HT-29 (cell line): ENCODE results near the gene SERPINA1.

DNA sequence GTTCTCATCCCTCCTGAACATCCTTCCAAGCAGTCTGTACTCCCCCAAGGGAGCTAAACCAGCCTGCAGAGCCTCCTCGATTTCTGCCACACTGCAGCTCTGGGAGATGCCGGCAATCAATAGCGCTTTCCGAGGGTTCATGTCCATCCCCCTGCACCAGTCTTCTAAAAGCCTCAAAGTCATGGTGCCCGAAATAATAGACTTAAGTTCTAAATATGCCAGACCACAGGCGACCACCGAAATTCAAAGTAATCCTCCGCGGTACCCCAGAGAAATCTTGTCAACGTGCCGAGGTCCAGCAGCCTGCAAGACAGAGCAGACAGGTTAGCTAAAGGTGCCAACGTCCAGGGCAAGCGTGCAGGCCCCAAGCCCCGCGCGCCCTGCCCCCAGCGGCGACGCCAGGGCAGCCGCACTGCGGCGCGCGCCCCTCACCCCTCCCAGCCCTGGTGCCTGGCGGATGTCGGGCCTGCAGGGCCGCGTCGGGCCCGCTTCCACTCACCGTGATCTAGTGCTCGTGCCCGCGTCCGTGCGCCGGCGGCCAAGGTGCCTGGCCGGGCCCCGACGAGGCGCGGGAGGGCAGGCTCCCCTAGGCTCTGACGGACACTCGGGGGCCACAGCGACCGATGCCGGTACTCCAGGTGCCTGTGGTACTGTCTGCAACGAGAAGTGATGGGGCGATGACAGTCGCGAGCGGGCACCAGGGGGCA lies 484 bp downstream of the MOAP1 start:
- RAMPAGE, long total RNA: no peak

GRCh38 chr14:93207885-93208498 lies 936 bp downstream of the UBR7 start:
- RAMPAGE, long total RNA: no peak

DNA sequence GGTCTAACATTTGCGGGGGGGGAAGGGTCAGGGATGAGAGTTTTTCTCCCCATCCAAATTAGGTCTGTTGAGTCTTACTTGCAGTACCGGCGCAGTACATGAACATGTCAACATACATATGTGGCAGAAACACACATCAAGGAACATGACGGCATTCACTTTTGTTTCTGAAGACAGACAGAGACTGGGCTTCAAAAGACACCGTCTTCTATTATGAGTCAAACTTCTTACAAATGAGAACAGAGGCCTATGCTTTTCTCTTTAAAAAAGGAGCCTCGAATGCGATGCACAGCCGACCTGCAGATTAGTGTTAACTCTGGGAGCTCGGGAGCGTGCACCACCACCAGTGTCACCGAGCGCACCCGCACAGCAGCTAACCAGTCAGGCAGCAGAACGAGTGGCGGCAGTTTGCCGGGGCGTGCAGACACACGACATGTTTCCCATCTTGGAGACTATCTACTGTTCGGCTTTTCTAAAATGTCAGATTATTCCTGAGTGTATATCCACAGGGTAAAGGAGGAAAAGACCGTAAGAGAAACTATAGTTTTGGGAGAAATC lies 32.9 kb downstream of the UBR7 start:
- RAMPAGE, long total RNA: no peak

DNA sequence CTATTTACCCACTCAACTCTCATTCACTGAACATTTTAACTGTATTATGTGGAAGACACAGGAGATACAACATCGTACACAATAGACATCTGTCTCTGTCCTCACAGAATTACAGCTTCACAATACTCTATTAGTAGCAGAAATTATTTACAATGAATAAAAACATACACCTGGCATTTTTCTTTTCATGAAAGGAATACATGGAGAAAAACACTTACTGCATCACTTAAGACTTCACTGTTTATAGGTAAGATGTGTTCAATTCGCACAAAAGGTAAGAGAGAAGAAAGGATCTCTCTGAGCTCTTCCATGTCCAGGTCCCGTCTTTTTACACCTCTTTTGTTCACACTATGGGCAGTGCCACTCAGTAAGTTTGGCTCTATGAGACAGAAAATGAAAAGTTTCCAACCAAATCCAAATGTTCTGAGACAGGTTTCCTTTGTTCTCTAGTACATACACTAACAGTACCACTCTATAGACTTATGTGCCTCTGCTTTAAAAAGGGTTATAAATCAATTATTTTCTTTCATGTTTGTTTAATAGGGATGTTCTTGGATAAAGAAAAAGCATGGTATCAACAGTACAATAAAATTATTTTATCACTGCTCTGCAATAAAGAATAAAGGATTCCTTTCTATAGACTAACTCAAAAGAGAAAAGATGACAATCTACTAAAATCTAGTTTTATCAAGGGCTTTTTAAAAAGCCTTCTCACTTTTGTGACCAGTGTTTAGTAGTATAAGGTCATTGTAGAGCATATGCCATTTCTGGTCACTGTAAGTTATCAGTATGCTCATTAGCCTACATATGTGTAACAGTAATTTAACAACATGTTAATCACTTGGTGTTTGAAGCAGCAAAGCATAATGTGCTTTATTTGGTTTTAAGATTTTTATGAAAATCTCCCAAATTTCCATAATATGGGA lies 50.2 kb downstream of the UBR7 start:
- RAMPAGE, long total RNA: no peak

GRCh38 chr14:93293794-93294177 lies 39.0 kb downstream of the BTBD7 start:
- RAMPAGE, long total RNA: no peak

DNA sequence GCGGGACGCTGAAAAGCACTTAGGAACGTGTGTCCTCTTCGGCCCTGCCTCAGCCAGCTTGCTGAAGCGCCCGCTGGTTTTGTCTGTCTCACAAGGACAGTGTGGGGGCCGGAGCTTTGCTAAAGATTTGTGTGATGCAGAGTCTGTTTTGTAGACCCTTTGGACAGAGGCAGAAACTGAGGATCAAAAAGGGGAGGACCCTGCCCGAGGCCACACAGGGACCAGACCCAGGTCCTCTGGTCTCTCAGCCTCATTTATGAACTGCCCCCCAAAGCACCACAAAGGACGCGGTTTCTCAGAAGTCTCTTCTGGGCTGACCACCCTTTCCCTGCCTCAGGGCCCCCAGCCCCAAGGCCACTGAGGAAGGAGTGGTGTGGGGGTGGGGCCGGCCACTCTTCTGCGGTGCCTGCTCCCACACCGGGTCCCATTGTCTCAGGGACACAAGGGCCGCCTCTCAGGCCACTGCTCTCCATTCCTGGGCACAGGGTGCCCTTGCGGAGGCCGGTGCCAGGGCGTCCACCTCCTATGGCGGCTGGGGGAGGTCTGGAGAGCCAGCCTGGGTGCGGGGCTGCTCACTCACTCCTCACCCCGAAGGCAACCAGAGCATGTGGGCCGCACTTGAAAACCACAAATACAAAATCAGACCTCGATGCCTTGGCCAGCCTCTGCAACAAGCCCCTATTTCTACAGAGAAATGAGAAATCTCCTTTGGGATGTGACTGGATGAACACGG lies 44.2 kb downstream of the PRIMA1 start:
- RAMPAGE, long total RNA: no peak

DNA sequence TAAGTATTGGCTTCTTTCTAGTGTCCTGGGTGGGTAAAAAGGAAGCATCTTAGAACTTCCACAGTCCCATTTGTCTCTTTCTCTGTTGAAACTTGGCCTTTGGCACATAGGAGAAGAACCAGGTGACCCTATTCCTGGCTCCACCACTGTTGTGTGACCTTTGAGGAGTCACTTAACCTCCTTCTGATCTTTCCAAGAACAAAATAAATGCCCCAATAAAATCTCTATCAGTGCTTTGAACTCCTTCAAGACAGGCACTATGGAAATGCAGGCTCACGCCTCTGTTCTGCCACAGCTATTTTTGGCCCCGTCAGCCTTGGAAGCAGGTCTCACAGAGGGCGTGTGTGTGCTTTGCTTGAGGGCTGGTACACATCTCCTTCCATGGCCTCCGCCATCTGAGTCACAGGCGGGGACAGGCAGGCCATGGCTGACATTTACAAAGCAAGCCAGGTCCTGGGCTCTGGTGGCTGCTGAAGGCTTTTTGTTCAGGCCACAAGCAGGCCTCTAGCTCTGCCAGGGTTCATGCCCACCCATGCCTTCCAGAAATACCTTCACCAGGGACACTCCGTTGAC lies 16.1 kb downstream of the PRIMA1 start:
- RAMPAGE, long total RNA: no peak

GRCh38 chr14:93969490-93969791 lies 6.9 kb downstream of the ASB2 start:
- RAMPAGE, long total RNA: no peak

- RAMPAGE, long total RNA: no peak
These were observed 20.6 kb downstream of the OTUB2 start for GRCh38 chr14:94046680-94047161.

DNA sequence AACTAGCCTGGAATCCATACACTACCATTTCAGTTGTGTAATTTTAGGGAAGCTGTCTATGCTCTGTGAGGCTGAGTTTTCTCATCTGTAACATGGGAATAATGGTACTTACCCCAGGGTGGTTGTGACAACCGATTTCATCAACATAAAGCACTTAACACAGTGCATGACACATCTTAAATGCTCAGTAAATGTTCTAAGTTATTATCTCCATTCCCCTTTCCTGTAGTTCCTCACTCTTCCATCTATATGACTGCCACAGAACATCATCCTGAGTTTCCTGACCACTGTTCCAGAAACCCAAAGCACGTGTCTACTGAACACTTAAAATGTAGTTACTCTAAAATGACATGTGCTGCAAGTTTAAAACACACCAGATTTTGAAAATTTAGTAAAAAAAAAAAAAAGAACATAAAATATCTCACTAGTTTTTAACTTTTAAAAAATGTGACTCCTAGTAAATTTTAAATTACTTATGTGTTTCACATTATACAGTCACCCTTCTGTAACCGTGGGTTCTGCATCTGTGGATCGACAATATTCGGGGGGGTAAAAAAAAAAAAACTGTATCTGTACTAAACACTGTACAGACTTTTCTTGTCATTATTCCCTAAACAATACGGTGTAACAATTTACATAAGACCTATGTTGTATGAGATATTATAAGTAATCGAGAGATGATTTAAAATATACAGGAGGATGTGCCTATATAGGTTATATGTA lies 3.4 kb downstream of the DDX24 start:
- RAMPAGE, long total RNA: no peak

GRCh38 chr14:94099051-94099771 lies 18.1 kb downstream of the IFI27L1 start:
- RAMPAGE, long total RNA: no peak

GRCh38 chr14:94111452-94112159 lies 17.8 kb downstream of the IFI27L2 start:
- RAMPAGE, long total RNA: no peak

DNA sequence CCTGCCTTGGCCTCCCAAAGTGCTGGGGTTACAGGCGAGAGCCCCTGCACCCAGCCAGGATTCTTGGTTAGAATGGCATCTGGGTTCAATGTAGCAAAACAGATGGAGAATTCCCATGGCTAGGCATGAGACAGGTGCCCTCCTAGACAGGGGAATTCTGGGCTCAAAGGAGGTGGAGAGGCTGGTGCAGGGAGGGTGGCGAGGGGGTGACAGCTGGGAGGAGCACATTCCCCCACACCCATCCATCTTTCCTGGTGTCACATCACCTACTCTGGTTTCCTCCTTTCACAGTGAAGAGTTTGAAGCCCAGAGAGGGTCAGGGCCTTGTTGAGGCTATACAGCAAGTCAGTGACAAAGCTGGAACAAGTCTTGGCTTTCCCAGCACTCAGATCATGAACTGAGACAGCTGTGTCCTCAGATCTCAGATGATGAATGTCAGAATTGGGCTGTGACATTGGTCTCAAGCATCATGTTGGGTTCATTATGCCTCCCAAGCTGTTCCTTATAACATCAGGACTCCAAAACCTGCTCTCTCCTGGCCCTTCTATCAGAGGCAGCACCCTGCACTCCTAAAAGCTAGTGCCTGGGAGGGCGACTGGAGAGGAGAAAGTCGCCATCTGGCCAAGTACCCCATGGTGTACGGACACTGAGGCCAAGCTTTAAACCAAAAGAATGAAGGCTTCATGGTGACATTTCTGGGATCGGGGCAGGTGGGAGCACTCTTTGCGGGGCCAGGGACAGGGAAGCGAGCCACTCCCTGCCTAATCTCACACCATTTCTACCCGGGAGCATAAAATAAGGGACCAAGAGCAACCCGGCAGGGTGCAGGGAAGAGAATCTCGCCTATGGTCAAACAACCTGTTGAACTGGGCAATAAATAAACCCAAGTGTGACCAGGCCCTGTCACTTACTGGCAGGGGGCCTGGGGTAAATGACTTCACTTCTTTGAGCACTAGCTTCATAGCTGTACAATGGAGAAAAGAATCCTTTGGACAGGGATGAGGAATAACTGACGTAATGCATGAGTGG lies 2.5 kb downstream of the SERPINA1 start:
- RAMPAGE, long total RNA: no peak

GRCh38 chr14:94386600-94387012 lies 1.8 kb downstream of the SERPINA1 start:
- RAMPAGE, long total RNA: no peak

GRCh38 chr14:94387886-94389323 lies at the start of gene SERPINA1:
Gene SERPINA1, minus strand, starts transcription at chr14:94388602.
- RAMPAGE, long total RNA: start-site peak on the minus strand at chr14:94388598-94388775, 857 and 1,420 reads in 2 replicates

GRCh38 chr14:94392055-94393137 lies 4.0 kb upstream of the SERPINA1 start:
- RAMPAGE, long total RNA: no peak

DNA sequence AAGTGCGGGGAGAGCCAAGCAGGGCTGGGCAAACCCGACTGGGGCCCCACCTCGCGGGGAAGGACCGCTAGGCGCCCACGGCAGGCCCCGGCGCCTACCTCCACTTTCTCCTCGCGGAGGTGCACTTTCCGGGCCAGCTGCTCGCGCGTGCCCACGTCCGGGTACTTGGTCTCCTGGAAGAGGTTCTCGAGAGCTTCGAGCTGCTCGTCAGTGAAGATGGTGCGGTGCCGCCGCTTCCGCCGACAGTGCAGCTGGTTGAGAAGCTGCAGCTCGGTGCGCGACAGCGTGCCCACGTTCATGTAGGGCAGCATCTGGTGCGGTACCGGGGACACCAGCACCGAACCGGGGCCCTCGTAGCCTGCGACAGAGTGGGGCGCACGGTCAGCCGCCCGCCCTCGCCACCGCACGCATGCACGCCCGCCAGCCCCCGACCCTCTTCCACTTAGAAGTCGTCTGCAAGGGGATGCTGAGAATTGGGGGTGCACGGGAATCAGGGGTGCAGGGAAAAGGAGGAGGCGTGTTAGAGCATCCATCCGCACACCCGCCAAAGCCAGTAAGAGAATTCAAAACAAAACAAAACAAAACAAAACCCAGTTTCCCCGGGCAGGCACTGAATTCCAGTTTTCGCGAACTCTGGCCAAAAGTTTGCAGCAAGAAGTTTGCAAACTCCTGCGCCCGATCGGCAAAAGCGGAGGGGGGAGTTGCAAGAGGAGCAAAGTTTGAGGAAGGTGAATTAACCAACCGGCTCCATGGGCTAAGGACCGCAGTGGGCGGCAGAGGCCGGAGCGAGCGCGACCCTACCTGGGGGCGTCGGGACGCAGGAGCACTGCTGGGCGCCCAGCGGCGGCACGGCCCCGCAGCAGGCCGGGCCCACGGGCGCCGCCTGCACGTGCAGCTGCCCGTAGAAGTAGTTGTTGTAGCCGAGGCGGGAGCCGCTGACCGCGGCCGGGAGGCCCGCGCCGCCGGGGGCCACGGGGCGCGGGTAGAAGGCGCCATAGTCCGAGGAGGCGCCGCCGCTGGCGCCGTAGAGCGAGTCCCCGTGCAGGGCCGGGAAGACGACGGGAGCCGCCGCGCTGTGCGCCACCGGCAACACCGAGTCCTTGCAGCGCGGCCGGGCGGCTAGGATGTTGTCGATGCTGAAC lies 682 bp downstream of the GSC start:
- RAMPAGE, long total RNA: no peak

DNA sequence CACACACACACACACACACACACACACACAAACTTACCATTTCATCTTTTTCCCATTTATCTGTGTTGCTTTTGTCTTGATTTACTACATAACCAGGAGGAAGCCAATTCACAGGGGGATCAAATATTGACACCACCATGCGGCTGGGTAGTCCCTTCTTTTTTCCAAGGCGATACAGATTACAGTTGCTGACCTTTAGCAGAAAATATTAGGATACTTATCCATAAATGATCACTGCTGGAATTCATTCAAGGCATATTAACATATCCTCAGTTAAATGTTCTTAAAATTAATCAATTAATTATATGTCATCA lies 57.6 kb downstream of the DICER1 start:
- RAMPAGE, long total RNA: no peak

GRCh38 chr14:95146384-95146906 lies 10.9 kb downstream of the DICER1 start:
- RAMPAGE, long total RNA: no peak

GRCh38 chr14:95183712-95184136 lies 26.4 kb upstream of the DICER1 start:
- RAMPAGE, long total RNA: no peak